Daoy (cell line): ENCODE measurements around a stretch of chr2.

DNA sequence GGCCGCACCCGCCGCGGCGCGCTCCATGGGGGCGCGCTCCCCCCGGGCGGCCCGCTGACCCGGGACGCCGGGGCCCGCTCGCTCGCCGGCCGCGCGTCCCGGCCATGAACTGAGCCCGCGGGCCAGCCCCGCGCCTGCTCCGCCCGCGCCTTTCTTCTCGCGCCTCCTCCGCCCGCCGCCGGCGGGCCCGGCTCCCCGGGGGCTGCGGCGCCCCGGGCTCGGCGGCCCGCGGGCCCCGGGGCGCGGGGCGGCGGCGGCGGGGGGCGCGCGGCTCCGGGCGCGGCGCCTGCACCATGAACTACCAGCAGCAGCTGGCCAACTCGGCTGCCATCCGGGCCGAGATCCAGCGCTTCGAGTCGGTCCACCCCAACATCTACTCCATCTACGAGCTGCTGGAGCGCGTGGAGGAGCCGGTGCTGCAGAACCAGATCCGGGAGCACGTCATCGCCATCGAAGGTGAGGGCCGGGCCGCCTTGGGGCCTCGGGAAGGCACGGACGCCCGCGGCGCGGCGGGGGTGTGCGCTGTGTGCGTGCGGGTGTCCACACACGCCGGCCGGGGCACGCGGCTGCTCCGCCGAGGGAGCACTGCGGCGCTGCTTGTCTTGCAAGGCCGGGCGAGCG is 661 bp downstream of the AGAP1 start:
- RAMPAGE, long total RNA, result no peak

- RAMPAGE, long total RNA, result no peak
Observed at GRCh38 chr2:235514223-235515608, 20.9 kb downstream of the AGAP1 start.

DNA sequence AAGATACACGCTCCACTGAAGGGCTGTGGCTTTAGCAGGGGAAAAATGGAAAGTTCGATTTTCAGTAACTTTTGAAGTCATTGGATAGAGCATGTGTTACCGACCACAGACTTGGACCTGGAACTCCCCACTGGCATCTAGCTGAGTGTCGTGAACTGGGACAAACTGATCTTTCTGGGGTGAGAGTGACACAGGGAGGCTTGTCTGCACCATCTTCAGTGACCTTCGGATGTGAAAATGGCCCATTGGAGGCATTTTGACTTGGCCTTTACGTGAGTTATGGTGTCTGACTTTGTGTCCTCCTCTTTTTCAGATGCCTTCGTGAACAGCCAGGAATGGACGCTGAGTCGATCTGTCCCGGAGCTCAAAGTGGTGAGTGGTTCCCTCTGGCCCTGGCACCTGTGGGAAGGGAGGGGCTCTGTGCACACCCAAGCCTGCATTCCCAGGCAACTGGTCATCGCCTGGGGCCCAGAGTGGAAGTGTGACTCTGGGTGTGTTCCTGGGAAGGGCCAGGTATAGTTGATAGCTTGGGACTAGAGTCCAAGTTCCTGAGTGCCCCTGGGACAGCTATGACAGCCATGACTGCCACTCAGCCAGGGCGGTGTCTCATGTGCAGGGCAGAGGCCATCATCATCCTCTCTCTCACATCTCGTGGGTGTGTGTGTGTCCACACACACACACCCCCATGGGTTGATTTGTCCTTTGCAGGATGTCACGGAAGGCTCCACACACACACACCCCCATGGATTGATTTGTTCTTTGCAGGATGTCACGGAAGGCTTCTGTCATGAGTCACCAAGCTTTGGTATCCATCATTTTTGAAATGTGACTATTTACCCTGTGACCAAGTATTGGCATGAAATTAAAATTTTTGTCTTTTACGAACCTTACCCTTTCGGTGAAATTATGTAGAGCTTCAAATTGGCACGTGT is 215.3 kb downstream of the AGAP1 start:
- RAMPAGE, long total RNA, result no peak

GRCh38 chr2:235748987-235749585 is 255.2 kb downstream of the AGAP1 start:
- RAMPAGE, long total RNA, result no peak

DNA sequence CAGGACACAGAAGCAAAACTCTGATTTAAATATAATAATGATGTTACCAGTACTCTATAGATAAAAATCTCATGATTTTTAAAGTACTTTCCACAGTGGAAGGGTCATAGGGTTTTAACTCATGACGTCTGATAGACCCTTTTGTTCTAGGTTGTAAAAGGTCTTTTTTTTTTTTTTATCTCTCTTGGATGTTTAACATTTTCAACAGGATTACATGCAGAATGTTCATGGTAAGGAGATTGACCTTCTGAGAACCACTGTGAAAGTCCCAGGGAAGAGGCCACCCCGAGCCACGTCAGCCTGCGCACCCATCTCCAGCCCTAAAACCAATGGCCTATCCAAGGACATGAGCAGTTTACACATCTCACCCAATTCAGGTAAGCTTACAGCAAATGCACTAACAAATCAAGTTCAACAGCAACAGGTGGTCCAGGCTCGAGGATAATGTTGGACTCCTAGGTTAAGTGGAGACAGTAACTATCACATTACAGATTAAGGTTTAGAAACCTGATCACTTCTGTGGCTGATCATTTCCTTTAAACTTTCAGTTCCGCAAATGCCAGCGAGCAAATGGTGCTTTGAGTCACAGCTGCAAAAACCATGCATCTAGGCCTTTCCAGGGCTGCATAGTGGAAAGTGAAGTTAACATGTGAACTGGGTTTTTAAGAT is 259.5 kb downstream of the GBX2 start:
- RAMPAGE, long total RNA, result no peak

GRCh38 chr2:236030495-236030884 is 137.7 kb downstream of the GBX2 start:
- RAMPAGE, long total RNA, result no peak

DNA sequence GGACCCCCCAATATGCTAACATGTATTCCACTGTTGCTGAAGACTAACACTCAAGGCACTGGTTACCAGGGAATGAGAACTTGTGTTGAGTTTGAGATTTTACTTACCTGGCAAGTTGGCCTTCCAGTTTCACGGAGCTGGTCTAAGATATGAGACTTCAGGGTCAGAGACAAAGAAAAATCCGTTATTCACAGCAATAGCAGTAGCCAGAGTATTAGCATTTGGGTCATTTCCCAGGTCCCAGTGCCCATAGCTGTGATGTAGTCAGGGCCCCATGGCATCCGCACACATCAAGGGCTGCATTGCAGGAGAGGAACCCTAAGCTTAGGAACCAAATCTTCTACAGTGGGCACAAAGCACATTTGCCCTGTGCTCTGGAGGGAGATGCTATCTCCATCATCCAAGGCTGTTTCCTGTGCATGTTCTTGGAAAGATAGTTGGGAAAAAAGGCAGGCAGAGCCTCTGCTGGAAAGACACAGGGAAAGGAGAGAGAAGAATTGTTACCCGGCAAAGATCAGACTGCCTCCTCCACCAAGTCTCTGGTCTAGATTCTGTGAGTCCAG is 88.3 kb downstream of the GBX2 start:
- RAMPAGE, long total RNA, result no peak

- RAMPAGE, long total RNA, result no peak
Observed at GRCh38 chr2:236236554-236236885, 27.7 kb downstream of the ASB18 start.

DNA sequence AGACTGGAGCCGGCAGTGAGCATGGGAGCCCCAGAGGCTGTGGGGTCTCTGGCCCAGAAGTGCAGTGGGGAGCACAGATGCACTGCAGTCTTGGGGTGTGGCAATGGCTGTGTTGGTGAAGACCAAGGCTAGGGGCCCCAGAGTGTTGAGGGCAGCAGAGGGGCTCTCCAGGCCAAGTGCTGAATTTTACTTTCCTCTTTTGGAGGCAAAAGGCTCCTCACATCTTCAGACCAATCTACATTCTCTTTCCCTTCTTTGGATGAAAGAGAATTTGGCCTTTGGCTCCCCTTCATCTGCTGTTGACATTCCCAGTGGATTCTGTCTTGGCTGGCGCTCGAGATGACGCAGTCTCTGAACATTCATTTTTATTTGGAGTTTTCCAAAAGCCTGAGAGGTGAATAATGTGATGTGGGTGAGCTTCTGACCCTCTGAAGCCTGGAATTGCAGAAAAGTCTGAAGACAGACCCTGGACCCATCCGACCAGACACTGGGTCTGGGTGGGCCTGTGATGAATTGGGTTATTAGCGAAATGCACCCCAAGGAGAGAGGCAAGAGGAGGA is 70.2 kb upstream of the ASB18 start:
- RAMPAGE, long total RNA, result no peak

DNA sequence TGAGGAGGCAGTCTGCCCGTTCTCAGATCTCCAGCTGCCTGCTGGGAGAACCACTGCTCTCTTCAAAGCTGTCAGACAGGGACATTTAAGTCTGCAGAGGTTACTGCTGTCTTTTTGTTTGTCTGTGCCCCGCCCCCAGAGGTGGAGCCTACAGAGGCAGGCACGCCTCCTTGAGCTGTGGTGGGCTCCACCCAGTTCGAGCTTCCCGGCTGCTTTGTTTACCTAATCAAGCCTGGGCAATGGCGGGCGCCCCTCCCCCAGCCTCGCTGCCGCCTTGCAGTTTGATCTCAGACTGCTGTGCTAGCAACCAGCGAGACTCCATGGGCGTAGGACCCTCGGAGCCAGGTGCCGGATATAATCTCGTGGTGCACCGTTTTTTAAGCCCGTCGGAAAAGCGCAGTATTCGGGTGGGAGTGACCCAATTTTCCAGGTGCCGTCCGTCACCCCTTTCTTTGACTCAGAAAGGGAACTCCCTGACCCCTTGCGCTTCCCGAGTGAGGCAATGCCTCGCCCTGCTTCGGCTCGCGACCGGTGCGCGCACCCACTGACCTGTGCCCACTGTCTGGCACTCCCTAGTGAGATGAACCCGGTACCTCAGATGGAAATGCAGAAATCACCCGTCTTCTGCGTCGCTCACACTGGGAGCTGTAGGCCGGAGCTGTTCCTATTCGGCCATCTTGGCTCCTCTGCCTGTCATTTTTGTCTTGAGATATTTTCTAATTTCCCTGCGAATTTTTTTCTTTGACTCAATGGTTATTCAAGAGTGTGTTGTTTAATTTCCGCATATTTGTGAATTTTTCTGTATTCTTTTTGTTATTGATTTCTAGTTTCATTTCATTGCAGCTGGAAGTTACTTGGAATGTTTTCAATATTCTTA is 118.0 kb downstream of the IQCA1 start:
- RAMPAGE, long total RNA, result no peak

GRCh38 chr2:236571778-236572242 is 2.2 kb downstream of the ACKR3 start:
- RAMPAGE, long total RNA, result no peak

DNA sequence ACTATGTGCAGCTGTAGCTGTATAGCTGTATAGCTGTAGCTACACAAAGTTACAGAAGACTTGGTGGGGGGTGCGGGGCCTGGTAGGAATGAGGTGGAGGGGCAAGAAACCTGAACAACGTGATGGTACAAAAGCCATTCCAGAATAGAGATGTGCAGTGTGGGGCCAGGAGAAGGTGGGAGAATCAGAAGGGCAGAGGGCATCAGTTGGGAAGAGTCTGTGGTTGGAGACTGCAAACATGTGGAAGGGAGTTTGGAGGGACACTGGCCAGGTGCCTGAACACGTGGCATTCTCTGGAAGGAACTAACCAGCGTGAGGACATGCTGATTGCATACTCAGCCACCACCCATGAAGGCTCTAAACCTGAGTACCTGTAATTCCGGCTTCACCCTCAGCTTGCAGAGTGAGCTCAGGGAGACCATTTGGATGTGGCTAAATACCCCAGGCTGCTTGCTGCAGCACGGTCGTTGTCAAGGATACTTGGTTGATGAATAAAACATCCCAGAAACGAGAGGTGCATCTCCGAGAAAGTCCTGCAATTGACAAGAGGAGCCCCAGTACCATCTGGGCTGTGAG is 4.8 kb downstream of the ACKR3 start:
- RAMPAGE, long total RNA, result no peak

GRCh38 chr2:236626092-236626702 is 56.6 kb downstream of the ACKR3 start:
- RAMPAGE, long total RNA, result no peak

GRCh38 chr2:236715670-236716029 is 146.0 kb downstream of the ACKR3 start:
- RAMPAGE, long total RNA, result no peak

GRCh38 chr2:236823020-236823791 is 253.6 kb downstream of the ACKR3 start:
- RAMPAGE, long total RNA, result no peak

DNA sequence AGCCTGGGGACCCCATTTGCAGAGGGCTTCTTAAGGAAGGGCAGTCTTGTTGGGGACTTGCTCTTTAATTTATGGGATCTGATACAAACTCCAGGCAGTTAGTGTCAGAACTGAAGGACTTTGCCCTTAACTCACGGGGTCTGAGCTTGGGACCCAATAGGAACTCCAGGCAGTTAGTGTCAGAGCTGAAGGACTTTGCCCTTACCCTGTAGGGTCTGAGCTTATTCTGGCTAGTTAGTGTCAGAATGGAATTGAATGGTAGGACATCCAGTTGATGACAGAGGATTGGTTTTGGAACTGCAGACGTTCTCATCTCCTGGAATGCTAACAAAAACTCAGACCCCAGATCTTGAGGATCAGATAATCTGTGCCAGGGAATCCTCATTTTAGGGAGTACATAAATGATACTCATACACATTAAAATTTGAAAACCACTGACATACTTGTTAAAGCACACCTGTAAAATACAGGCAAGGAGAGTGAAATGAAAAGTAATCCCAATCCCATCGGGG is 256.8 kb upstream of the COPS8 start:
- RAMPAGE, long total RNA, result no peak

- RAMPAGE, long total RNA, result no peak
Observed at GRCh38 chr2:236871443-236872588, 213.9 kb upstream of the COPS8 start.

- RAMPAGE, long total RNA, result no peak
Observed at GRCh38 chr2:237156389-237156889, 70.8 kb downstream of the COPS8 start.

- RAMPAGE, long total RNA, result no peak
Observed at GRCh38 chr2:237164454-237165150, 78.9 kb downstream of the COPS8 start.

DNA sequence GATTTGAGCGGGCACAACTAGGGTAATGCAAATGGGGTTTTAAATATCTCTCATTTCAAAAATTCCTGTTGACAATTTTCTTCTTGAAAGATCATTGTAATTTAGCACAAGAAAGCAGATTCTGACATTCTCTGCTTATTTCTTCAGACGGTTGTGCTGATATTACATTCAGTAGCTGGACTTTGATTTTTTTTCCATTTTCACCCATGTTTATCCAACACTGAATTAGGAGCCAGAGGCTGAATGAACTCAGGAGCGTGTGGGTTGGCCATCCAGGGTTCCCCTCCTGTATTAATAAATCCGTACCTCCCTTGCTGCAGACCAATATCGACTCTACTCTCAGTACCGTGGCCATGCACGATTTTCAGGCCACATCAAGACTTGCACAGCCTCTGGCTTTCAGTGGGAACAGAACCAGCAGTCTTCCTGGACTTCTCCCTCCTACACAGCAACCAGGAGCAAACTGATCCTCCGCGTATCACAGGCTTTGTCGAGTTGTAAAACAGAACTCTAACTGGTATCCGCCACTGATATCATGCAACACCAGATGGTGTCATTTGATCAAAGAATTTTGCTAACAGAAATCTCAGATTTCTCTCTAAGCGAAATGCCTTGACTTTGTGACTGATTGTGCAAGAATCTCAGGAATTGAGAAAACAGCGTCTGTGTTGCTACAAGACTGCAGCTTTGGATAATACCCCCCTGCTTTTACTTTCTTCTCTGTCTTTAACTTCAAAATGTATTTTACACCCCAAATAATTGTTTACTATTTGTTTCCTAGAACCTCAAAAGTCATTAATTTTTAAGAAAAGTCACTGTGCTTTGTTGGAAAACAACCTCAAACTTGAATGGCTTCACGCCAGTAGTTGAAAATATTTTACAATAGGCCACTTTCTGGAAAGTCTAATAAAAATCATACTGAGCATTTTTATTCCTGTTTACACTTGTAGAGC is 85.7 kb downstream of the COPS8 start:
- RAMPAGE, long total RNA, result no peak